ENCODE measurements around a stretch of chr13.

DNA sequence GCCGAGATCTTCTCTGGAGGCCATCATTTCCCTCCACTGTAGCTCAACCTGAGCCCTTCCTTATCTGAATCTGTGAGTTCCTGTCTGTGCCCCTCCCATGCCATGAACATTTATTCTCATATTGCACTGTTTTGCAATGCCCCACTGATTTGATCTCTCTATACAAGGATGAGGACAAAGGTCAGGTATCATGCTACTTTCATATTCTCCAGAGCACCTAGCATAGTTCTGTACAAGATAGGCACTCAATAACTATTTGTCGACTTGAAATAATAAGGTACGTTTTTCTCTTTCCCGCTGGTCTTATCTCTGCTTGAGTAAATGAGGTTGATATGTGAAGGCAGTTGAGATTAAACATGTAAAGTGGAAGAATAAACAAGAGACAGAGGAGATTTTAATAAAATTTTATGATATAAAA lies 135.5 kb downstream of the KLF5 start:
- PRO-cap, result no peak
- RAMPAGE, long total RNA, 4 experiments, result no peak in any of the 4 experiments

DNA sequence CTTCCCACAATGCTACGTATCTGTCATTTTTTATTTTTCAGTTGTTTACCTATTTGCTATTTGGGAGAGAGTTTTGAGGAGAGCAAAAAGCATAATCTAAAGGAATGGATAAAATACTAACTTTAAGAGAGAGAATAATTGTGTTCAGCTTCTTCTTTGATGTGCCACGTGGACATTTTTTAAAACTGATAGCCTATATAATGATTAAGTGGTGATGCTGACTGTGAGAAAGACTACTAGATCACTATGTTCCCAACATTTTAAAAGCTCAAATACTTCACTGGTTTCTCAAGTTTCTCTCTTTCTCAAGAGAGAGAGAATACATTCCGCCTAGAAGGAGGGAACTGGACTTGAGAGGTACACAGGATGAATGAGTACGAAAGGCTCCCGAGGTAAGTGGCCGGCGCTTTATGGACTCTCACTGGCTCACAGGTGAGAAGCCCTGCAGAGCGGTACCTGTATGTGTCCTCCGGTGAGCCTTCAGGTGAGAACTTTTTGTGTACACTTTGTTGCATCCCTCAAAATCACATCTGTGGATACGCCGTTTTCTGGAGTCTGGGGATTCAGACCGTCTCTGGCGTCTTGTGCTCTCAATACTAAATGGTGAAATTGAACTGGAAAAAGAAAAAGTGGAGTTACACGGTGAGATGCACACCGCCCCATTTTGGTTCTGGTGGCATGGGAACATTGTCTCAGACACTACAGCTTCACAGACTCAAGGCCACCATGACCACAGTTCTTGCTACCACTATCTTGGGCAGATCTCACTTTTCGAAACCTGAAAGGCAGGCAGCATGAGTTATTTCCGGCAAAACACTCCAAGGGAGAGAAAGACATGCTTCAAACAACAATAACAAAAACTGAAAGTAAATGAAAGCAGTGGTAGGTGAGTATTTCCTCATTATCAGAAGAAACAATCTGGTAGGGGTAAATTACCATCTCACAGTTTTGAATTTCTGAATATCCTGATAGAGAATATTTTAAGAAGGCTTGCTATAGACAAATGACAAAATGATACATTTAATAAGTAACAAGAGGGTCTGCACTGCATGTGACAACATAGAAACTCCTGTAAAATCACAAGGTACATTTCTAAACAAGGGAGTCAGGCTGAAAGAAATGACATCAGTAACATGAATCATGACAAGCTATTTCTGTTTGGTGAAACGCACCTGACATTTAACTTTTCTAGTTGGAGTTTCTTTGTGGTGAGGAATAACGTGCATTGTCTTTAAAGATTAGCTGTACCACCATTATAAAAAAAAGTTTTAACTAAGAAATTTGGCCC lies 656.6 kb downstream of the KLF5 start:
- PRO-cap, result no peak
- RAMPAGE, long total RNA, 4 experiments, result no peak in any of the 4 experiments

DNA sequence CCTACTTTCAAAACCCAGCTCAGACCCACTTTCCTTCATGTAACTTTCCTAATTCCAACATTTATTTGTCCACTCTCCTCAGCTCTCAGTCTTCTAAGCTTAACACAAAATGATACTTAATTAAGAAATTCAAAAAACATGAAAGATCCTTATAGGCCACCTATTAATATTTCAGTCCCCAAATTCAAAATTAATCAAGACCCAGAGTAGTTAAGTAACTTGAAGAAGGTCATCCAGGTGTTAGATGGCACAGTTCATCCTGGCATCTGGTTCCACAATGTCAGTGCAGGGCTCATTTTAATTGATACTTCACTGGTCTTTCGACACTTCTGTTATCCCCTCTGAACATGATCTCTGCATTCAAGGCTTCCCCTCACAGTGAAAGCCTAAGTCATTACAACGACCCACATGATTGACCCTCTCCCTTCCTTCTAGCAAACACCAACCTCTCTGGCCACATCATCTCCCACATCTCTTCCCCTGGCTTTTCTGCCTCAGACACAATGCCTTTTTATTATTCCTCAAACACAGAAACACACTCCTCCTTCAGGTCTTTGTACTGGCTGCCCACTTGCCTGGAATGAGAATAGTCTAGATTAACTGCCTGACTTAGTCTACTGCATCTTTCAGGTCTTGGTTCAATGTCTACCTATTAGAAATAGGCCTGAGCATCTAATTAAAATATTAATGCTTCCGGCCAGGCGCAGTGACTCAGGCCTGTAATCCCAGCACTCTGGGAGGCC lies 848.8 kb downstream of the KLF5 start:
- PRO-cap, result no peak
- RAMPAGE, long total RNA, 4 experiments, result no peak in any of the 4 experiments

DNA sequence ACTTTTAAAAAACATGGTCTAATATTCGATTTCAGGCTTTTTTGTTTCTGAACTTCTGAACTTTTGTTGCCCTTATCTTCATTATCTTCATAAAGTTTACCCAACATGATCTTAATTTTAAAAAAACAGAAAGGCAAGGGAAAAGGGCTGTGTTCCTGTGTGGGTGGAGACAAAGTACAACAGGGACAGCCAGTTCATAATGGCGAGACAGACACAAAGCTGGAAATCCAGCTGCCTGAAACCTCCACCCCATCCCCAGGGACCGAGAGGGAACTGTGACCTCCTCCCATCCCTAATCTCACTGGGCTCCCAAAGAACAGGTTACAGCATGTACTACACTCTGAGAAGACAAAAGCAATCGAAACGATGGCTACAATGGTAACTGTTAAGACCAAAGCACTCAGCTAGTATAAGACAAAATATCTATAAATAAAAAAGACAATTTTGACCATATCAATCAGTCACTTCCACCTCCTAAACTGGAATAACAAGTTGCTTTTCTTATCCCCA lies 998.4 kb downstream of the KLF5 start:
- PRO-cap, result no peak
- RAMPAGE, long total RNA, 4 experiments, result no peak in any of the 4 experiments

GRCh38 chr13:74132656-74132972 lies 1073.8 kb downstream of the KLF5 start:
- PRO-cap, result no peak
- RAMPAGE, long total RNA, 4 experiments, result no peak in any of the 4 experiments

GRCh38 chr13:74287742-74287996 lies 1194.3 kb downstream of the TBC1D4 start:
- PRO-cap, result no peak
- RAMPAGE, long total RNA, 4 experiments, result no peak in any of the 4 experiments

DNA sequence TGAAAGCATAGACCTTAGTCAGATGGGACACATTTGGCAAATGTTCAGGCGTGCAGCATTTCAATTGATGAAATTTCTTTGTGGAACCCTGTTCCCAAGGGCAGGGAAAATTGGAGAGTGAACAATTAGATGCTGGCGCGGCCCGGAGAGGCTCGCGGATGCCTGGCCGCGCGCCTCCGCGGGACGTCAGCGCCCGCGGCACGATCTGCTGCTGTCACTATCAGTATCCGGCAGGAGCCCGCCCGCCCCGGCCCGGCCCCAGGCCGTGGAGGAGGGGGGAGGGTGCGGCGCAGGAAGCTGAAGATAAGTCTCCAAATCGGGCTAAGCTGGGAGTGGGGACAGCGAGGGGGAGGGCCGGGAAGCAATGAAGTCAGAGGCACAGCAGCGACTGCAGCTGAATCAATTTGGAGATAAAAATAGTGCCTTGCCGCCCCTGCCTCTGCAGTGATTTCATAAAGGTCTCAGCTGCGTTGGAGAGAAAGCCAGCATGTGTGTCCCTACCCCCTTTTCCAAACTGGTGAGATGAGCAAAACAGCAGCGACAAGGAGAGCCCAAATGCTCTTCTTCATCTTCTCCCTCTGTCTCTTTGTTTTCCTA lies 906.2 kb downstream of the TBC1D4 start:
- PRO-cap, result no peak
- RAMPAGE, long total RNA, 4 experiments, result no peak in any of the 4 experiments

DNA sequence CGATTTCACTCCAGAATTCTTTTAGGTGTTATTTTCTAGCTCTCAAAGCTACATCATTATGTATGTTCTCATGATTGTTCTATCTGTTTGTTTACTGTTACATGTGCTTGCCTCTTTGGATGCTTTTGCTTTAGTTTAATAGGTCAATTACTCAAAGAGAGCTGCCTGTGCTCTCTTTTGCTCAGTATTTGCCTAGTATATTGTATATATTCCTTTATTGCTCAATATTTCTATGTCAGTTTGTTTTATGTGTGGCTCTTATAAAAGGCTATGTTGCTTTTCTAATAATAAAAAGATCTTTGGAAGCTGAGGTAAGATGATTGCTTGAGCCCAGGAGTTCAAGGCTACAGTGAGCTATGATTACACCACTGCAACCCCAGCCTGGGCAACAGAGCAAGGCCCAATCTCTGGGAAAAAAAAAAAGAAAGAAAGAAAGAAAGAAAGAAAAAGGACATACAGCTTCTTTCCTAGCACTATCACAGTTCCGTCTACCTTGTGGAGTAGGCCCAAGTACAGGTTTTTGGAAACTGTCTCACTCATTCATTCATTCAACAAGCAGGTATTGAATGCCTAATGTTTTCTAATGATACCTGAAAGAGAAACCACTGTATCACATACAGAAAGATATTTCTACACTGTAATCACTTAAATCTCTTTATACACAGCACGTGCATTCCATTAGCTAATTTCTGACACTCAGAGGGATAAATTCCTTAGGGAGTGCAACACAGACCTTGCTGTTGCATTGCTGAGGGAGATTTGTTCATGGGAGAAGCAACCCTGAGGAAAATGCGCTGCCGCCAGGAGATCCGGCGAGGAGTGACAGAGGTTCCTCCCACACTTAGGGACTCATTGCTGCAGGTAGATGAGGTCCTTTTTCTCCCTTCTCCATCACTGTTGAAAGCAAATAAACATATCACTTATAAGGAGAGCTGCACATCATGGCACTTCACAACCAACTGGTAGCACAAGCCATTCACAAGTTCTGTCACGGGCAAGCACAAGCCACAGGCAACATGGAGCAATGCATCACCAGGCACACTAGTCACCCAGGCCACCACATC lies 169.6 kb downstream of the TBC1D4 start:
- PRO-cap, result no peak
- RAMPAGE, long total RNA, 4 experiments, result no peak in any of the 4 experiments

- PRO-cap, result no peak
- RAMPAGE, long total RNA, 4 experiments, result no peak in any of the 4 experiments
Measured at GRCh38 chr13:75316417-75316963, 165.5 kb downstream of the TBC1D4 start.

GRCh38 chr13:75704849-75705374 lies 68.8 kb downstream of the LMO7 start:
- PRO-cap, result no peak
- RAMPAGE, long total RNA, 4 experiments, result no peak in any of the 4 experiments

DNA sequence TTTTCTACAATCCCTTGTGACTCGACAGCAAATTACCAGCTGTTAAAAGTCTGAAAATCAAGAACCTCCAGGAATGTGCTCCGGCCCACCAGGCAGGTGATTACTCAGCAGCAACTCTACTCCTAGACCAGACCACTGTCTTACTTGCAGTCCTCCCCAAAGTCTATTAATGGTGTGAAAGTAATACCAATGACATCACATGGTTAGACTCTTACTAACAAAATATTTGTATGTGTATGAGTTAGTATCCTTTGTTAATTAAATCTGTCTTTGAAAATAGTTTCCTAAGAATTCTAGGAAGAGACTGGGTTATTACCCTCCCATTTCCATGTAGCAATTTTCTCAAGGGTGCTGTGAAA lies 362.2 kb downstream of the KCTD12 start:
- PRO-cap, result no peak
- RAMPAGE, long total RNA, 4 experiments, result no peak in any of the 4 experiments

DNA sequence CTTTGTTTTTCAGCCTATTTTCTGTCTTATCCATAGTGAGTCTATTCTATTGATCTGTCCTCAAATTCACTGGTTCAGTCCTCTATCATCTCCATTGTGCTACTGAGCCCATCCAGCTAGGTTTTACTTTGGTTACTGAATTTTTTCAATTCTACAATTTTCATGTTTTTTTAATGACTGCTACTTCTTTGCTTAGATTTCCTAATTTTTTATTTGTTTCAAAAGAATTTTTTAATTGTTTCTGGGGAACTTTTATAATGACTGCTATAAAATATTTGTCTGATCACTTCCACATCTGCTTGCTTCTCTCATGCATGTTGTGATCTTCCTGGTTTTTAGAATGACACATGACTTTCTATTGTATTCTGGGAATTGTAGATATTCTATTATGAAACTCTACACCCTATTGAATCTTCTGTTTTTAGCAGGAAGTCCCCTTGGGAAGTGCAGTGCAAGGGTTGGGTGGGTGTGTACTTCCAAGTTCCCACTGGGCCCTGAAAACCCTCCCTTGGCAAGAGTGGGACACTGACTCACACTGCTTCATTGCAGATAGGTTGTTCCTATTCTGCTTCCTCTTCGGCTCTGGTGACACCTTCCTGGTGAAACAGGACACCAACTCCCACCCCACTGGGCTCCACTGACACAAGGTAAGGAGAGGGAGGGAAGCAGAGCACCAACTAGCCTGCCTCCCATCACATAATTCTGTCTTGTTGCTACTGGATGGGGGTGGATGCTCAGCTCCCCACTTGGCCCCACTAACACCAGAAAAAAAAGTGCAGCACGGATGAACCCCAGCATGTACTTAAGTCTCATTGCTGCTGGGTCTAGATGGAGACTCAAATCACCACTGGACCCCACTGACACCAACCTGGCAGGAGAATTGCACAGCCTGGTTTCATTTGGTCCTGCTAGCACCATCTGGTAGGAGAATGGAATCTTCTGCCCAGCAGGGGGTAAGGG lies 121.8 kb downstream of the KCTD12 start:
- PRO-cap, result no peak
- RAMPAGE, long total RNA, 4 experiments, result no peak in any of the 4 experiments

- PRO-cap, result no peak
- RAMPAGE, long total RNA, 4 experiments, result no peak in any of the 4 experiments
Measured at GRCh38 chr13:76887258-76887762, 1.1 kb upstream of the KCTD12 start.

GRCh38 chr13:76917633-76918173 lies 30.6 kb upstream of the ACOD1 start:
- PRO-cap, result no peak
- RAMPAGE, long total RNA, 4 experiments, result no peak in any of the 4 experiments

- PRO-cap, result no peak
- RAMPAGE, long total RNA, 4 experiments, result no peak in any of the 4 experiments
Measured at GRCh38 chr13:77050375-77051188, 23.6 kb upstream of the FBXL3 start.

- PRO-cap, result no peak
- RAMPAGE, long total RNA, 4 experiments, result no peak in any of the 4 experiments
Measured at GRCh38 chr13:77053454-77053839, 26.5 kb upstream of the FBXL3 start.

GRCh38 chr13:77110549-77111151 lies 83.7 kb upstream of the FBXL3 start:
- PRO-cap, result no peak
- RAMPAGE, long total RNA, 4 experiments, result no peak in any of the 4 experiments

GRCh38 chr13:77143193-77143823 lies 116.3 kb upstream of the FBXL3 start:
- PRO-cap, result no peak
- RAMPAGE, long total RNA, 4 experiments, result no peak in any of the 4 experiments

DNA sequence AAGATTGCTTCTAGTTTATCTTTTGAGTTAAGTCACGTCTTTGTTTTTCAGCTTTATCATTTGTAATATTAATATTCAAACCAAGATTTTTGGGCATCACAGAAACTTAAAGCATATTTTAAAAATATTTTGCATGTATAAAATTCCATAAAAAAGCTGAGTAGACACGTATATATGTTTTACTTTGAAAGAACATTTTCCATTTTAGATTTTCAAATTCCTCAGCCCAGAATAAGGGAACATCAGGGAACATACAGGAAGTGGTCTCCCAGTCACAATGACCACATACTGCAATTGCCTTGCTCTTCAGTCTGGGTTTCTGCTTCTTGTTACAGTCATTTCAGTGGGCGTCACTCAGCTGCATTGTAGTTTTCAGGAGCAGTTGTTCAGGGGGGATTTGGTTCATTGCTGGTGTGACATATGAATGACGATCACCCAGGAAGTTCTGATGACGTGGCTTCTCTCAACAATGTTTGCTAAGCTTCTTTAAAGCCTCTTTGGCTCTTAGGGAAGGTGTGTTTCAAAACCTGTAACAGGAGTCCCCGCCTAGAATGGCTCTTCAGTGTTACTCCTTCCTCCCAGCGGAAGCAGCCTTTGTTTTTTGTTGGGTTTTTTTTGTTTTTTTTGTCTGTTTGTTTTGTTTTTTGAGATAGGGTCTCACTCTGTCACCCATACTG lies 1.7 kb upstream of the SCEL start:
- PRO-cap, result no peak
- RAMPAGE, long total RNA, 4 experiments, result no peak in any of the 4 experiments

DNA sequence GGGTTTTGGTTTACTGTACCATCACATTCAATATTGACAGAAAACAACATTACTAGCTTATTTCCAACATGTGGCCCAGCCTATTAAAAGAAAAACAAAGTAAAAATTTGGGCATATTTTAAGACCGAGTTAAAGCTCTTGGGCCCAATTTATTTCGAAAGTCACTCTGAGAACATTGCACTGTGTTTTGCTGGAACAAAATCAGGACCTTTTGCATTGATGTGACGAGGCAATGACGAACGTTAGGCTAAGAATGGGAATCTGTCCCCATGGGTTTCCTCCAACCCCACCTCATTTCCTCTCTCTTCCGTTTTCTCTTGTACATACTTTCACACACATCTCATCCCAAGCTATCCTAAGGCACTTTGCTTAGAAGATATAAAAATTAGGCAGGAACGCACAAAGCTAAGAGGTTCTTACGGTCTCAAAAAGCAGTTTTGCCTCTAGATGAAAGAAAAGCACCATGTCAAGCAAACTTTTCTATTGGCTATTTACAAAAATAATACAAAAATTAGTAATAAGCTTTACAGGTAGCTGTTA lies 22.1 kb downstream of the EDNRB start:
- PRO-cap, result no peak
- RAMPAGE, long total RNA, 4 experiments, result no peak in any of the 4 experiments